Breast epithelium (tissue), 2 donors: ENCODE measurements around a stretch of chr22.

- PRO-cap: no peak
- RAMPAGE, long total RNA, 2 experiments: no peak in any of the 2 experiments
Measured at GRCh38 chr22:42080328-42080843, 886 bp downstream of the SMDT1 start.

- PRO-cap: no peak
- RAMPAGE, long total RNA, 2 experiments: no peak in any of the 2 experiments
Measured at GRCh38 chr22:42425511-42426190, 6.6 kb downstream of the NFAM1 start.

- PRO-cap: no peak
- RAMPAGE, long total RNA, 2 experiments: no peak in any of the 2 experiments
Measured at GRCh38 chr22:42612638-42613326, 1.9 kb downstream of the POLDIP3 start.

DNA sequence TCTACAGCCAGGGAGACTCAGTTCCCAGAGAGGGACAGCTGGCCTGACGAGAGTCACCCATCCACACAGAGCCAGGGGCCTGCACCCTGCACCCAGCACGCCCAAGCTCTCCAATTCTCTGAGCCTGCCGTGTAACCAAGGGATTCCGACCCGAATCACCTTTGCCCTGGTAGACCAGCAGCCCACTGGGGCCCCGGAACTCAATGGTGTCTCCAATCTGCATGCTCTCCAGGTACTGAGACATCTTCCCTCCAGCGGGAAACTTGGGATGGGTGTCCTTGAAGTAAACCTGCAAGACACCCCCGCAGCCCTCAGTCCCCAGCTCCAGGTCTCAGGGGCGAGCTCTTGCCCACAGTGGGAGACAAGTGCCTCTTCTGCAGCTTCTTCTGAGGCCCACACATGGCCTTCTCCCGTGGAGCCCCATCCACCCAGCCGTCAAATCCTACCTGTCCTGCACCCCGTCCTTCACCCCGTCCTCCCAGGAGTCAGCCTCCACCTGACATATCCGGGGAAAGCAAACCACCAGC is 12.3 kb downstream of the ATP5MGL start:
- PRO-cap: no peak
- RAMPAGE, long total RNA, 2 experiments: no peak in any of the 2 experiments

GRCh38 chr22:42649933-42650251 is 700 bp upstream of the CYB5R3 start:
- PRO-cap: no peak
- RAMPAGE, long total RNA, 2 experiments: no peak in any of the 2 experiments

- PRO-cap: no peak
- RAMPAGE, long total RNA, 2 experiments: no peak in any of the 2 experiments
Measured at GRCh38 chr22:42686045-42686646, 34.5 kb downstream of the A4GALT start.

GRCh38 chr22:42719984-42720709 is 523 bp downstream of the A4GALT start:
- PRO-cap: unidirectional peak, plus-strand start at chr22:42720591
- RAMPAGE, long total RNA, 2 experiments: no peak in any of the 2 experiments

DNA sequence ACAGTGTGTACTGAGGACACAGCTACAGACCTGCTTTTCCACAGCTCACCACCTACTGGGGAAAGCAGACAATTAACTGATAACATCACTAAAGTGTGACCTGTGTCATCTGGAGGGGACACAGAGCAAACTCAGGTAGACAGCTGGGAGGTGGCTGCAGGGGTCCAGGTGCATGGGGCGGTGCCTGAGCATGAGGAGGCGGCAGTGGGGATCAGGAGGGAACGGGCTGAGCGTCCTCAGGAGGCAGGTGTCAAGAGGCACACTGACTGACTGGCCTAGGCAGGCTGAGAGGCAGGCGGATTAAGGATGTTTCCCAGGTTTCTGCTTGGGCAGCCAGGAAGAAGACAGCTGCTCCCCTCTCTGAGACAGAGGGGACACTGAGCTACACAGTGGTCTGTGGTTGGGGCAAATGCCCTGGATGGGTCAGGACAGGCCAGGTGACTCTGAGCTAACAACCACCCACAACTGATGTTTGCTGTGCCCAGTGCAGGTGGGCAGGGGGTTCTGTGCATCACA is 56.1 kb downstream of the ARFGAP3 start:
- PRO-cap: no peak
- RAMPAGE, long total RNA, 2 experiments: no peak in any of the 2 experiments

GRCh38 chr22:42913776-42914220 is 56.7 kb upstream of the ARFGAP3 start:
- PRO-cap: no peak
- RAMPAGE, long total RNA, 2 experiments: no peak in any of the 2 experiments

DNA sequence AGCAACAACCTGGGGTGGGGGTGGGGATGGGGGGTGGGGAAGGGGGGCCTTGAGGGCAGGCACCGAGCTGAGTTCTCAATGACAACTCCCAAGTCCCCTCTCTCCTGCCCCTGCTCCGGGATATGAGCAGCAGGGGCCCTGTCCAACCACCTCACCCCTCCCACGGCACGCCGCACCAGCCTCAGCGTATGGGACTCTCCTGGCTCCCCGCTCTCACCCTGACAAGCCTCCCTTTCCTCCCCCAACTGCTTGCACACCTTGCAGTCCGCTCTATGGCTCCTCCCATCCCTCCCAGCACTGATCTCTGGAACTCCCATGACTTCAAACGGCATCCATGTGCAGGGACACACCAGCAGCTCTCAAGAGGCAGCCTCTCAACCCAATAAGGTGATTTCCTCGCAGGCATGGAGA is 59.3 kb upstream of the ARFGAP3 start:
- PRO-cap: no peak
- RAMPAGE, long total RNA, 2 experiments: no peak in any of the 2 experiments

DNA sequence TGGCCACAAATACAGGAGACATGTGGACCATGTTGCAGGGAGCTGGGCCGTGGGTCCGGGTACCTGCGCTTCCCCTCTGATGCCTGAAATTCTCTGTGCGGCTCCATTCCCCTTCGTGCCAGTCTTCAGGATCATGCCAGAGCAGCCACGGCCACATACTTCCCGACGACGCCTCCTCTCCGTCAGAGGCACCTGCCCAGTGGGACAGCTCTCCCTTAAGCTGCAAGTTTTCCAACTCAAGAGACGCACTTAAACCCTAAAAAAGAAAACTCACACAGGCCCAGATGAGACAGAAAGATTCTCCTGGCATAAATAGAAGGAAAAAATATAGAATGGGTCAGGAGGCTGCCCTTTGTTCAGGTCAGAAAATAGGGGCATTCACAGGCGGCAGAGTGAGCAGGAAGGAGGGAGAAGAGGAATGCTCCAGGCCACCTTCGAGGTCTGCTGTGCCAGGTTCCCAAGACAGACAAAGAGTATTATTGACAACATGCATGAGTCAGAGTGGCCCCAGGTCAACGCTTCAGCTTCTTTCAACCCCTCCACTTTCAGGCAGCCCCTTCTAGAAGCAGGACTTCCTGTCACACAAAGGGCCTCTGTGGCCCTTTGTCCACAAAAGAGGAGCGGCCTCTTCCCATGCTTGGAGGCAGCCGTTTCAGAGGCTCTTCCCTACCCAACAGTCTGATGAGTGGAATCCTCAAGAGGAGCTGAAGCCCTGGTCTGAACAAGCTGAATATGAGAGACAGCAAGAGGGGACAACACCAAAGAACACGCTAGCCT is 67.9 kb downstream of the PACSIN2 start:
- PRO-cap: no peak
- RAMPAGE, long total RNA, 2 experiments: no peak in any of the 2 experiments

DNA sequence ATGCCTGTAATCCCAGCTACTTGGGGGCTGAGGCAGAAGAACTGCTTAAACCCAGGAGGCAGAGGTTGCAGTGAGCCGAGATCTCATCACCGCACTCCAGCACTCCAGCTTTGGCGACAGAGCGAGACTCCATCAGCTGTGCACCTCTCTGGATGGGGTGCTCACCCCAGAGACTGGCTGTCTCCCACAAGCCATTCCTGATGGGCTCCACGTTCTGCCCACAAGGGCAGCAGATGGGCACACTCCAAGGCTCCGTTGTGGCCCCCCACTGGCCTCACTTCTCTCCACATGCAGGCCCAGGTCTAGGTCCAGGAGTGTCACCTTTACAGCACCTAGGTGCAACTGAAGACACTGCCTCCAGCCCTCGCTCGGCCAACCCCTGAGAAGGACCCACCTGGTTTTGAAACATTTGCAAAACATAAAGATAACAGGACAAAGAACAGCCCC is 29.7 kb downstream of the PACSIN2 start:
- PRO-cap: no peak
- RAMPAGE, long total RNA, 2 experiments: no peak in any of the 2 experiments

- PRO-cap: no peak
- RAMPAGE, long total RNA, 2 experiments: no peak in any of the 2 experiments
Measured at GRCh38 chr22:43036090-43036755, 21.3 kb upstream of the PACSIN2 start.

DNA sequence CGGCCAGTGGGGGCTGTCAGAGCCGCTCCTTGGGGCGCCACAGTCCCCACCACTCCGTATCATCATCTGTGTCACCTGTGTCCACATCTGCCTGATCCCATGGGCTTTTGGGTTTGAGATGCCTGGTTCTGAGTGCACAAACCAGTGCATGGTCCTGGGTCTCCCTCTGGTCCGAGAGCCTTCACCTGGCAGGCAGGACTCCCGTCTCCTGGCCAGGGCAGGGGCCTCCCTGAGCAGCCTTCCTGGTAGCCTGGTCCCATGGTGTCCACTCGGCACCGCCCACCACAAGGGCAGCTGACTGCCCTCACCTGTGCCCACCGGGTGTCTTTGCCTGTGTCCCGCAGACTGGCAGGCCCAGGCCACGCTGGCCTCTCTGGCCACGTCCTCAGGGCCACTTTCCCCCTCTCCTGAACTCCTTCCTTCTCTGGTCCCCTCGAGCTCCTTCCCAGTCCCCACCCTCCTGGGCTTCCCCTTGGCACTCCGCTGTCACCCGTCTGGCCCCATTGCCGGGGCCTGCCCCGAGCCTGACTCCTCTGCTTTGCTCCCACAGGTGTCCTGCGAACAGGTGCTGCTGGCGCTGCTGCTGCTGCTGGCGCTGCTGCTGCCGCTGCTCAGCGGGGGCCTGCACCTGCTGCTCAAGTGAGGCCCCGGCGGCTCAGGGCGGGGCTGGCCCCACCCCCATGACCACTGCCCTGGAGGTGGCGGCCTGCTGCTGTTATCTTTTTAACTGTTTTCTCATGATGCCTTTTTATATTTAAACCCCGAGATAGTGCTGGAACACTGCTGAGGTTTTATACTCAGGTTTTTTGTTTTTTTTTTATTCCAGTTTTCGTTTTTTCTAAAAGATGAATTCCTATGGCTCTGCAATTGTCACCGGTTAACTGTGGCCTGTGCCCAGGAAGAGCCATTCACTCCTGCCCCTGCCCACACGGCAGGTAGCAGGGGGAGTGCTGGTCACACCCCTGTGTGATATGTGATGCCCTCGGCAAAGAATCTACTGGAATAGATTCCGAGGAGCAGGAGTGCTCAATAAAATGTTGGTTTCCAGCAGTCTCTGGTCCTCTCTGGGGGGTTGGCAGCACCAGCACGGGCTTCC is 14.2 kb downstream of the MCAT start:
- PRO-cap: no peak
- RAMPAGE, long total RNA, 2 experiments: no peak in any of the 2 experiments

DNA sequence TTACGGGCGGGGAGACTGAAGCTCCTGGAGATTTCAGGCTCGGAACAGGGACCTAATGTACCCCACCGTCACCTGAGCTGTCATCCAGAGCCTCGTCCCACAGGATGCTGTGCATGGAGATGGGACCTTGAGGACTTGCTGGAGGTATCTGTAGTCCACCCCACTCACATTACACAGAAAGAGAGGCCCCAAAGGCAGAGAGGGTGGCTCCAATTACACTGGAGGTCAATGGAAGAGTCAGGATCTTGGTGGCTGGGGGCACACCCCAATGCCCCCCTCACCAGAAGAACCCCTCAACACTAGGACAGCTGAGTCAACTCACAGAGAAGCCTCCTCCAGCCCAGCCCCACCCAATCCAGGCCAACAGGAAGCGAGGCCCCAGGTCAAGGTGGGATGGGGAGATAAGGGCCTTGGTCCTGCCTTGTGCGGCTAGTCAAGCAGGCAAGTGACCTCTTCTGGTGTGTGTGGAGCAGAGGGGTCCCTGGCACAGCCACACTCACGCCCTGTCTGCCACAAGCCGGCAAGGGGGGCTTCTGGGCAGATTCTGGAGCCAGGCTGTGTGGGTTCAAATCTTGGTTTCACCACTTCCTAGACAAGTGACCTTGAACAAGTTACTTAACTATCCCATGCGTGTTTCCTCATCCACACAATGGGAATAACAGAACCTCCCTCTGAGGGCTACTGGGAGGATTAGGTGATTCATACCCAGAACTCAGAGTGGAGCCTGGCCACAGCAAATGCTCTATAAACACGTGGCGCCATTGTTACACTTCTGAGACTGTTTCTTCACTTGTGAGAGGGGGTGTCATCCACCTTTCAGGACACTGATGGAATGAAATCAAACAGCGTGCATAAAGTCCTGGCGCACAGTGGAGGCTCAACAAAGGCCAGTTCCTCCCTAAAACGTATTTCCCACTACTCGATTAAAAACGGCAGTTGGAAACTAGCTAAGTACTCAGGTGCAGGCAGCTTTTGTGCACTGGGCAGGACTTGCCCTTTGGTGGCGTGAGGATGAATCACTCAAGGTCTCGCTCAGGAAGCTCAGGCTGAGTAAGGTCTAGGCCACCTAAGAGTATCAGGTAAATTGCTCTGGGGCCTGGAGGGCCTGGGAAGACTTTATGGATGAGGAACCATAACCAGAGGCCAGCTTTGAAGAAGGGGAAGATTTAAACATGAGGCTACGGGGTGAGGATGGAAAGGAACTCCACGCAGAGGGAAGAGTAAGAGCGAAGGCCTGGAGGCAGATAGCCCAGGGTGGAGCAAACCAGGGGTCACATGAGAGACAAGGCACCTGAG is 3.2 kb downstream of the TTLL12 start:
- PRO-cap: no peak
- RAMPAGE, long total RNA, 2 experiments: no peak in any of the 2 experiments

DNA sequence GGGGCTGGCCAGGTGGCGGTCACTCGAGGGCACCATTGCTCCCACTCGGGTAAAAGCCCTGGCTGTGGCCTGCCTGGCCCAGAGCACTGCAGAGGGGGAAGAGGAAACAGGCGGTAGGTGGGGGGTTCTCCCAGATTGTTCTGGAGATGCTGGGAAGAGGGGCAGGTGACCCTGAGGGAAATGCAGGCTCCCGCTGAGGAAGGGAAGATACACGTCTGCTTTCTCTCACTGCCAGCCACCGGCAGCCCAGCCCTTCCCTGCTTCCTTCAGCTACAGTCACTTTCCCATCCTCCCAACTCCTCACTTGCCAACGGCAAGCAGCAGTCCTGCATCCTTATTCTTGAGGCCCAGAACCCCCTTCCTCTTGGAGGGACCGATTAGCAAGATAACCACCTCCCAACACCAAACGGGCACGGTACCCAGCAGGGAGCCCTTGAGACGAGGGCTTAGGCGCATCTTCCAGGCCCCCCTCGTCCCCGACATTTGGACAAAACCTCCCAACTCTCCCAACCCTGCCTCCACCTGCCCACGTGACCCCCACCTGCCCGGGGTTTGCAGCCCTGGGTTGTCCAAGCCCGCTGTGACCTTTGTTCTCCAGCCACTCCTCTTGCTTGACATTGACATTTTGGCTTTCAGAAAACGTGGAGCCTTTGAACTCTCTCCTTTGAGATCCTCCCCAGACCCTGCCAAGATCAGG is 48.7 kb upstream of the TTLL12 start:
- PRO-cap: no peak
- RAMPAGE, long total RNA, 2 experiments: no peak in any of the 2 experiments

DNA sequence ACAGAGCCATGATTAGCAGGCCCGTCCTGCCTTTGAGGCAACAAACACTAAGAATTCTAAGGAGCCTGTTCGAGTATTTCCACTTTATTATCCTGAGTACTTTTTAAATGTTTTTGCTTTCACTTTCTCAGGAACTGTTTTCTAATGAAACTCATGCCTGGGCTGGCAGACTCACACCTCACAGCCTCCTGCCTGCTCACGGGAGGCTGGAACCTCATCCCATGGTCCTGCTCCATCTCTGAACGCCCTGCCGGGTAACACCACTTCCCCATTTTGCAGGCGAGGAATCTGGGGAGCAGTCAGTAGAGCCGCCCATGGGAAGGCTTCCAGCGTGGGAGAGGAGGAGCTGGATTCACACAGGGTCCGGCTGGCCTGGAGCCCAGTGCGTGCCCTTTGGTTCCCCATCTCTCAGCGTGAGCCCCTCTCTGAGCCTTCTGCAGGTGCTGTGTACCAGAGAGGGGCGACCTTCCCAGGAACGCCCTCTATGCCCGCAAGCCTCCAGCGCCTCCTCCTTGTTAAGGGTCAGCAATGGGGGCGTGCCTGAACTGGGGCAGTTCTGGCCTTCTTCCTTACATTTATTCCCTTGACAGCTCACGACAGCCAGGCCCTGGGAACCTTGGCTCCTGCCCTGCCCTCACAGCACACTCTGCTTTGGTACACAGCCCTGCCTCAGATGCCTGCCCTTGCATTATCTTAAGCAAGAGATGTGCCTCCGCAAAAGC is 53.5 kb downstream of the SCUBE1 start:
- PRO-cap: no peak
- RAMPAGE, long total RNA, 2 experiments: no peak in any of the 2 experiments

- PRO-cap: no peak
- RAMPAGE, long total RNA, 2 experiments: no peak in any of the 2 experiments
Measured at GRCh38 chr22:43295161-43295731, 47.9 kb downstream of the SCUBE1 start.

DNA sequence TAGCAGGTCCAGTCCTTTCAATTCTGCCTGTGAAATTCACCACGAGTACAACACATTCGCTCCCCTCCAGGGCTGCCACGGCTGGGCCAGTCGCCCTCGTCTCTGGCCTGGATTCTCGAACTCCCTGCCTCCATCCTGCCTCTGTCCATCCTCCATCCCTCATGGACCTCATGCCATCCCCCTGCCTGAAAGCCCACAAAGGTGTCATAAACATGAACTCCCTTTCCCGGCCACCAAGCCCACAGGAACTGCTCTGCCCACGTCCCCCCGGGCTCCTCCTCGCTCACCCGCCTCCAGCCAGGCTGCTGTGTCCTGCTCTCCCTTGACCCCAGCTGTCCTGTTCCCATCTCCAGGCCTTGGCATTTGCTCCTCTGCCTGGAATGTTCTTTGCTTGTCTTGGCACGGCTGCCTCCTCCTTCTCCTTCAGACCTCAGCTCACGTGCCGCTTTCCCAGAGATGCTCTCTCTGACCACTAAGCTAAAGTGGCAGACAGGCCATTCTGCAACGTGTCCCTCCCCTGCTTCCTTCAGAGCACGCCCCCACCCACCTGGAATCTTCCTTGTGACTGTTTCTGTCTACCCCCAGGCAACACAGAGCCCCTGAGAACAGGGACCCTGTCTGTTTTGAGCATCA is 41.9 kb downstream of the SCUBE1 start:
- PRO-cap: no peak
- RAMPAGE, long total RNA, 2 experiments: no peak in any of the 2 experiments

DNA sequence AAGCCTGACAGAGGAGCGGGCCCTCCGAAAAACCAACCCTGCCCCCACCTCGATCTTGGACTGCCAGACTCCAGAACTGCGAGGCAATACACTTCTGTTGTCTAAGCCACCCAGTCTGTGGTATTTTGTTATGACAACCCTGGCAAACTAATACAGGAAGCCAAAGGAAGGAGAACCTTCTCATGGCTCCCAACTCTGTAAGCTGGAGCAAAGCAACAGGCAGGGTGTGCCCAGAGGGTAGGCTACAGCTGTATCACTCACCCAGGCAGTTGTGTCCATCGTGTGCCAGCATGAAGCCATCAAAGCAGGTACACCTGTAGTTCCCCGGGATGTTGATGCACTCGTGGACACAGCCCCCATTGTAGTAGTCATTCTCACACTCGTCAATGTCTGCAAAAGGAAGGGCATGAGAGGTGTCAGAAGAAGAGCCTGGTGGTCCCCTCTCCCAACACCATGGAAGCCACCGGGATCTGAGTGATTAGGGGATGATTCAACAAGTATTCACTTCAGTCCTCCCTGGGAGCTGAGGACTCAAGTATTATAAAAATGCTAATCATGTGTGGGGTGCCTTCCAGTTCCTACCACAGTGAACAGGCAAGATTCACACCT is 23.4 kb downstream of the SCUBE1 start:
- PRO-cap: no peak
- RAMPAGE, long total RNA, 2 experiments: no peak in any of the 2 experiments